ENCODE data around the gene FGD5.

GRCh38 chr3:14249037-14249447 lies 70.4 kb downstream of the LSM3 start:
- PRO-cap, result no peak

- PRO-cap, result no peak
Measured at GRCh38 chr3:14301513-14302020, 100.8 kb upstream of the SLC6A6 start.

GRCh38 chr3:14358379-14358962 lies 43.9 kb upstream of the SLC6A6 start:
- PRO-cap, result no peak

DNA sequence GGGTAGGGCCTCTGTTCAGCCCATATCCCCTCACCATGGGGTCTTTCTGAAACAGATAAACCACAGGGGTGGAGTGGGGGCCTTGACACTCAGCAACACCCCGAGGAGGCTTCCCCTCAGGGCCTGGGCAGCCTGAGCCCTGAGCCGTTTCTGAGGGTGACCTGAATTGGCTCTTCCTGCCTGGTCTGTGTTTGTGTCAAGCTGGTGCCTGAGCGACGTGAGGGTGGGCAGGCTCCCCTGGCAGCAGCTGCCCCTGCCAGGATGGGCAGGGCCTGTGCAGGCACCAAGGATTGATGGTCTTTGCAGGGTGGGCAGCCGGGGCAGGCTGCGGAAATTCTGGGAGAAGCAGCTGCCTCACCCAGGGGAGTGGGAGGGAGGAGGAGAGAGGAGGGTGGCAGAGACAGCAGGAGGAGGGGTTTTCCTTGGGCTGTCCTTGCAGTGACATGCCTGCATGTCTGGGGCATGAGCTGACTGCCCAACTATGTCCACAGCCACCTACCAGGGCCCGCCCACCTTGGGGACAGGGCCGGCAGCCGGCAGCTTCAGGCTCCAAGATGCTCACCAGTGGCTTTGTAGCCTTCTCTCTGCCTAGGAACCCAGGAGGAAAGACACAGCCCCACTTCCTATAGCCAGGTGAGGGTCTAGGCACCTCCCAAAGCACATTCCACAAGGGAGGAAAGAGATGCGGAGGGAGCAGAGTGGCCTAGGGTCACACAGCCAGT lies 27.9 kb upstream of the SLC6A6 start:
- PRO-cap, result no peak

GRCh38 chr3:14406696-14407069 lies 4.3 kb downstream of the SLC6A6 start:
- PRO-cap, result no peak

- PRO-cap, result no peak
Measured at GRCh38 chr3:14413486-14414055, 11.2 kb downstream of the SLC6A6 start.

- PRO-cap, result no peak
Measured at GRCh38 chr3:14421040-14421903, 18.9 kb downstream of the SLC6A6 start.

DNA sequence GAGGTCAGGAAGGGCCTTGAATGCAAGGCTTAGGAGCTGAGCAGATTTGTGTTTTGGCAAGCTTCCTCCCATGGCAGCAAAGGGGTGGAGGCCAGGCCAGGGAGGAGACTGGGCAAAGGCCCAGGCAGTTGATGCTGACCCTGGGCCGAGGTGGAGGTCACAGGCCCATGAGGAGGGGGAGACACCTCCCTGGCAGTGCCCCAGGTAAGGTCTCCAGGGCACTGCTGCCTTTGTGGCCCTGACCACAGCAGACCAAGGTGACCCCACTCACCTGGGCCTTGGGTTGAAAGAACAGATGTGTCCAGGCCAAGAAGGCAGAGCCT lies 1.5 kb downstream of the GRIP2 start:
- PRO-cap, result no peak

GRCh38 chr3:14818652-14819173 lies at the start of gene FGD5:
TSS of gene FGD5 (plus strand) at chr3:14818962.
- PRO-cap, result no peak

DNA sequence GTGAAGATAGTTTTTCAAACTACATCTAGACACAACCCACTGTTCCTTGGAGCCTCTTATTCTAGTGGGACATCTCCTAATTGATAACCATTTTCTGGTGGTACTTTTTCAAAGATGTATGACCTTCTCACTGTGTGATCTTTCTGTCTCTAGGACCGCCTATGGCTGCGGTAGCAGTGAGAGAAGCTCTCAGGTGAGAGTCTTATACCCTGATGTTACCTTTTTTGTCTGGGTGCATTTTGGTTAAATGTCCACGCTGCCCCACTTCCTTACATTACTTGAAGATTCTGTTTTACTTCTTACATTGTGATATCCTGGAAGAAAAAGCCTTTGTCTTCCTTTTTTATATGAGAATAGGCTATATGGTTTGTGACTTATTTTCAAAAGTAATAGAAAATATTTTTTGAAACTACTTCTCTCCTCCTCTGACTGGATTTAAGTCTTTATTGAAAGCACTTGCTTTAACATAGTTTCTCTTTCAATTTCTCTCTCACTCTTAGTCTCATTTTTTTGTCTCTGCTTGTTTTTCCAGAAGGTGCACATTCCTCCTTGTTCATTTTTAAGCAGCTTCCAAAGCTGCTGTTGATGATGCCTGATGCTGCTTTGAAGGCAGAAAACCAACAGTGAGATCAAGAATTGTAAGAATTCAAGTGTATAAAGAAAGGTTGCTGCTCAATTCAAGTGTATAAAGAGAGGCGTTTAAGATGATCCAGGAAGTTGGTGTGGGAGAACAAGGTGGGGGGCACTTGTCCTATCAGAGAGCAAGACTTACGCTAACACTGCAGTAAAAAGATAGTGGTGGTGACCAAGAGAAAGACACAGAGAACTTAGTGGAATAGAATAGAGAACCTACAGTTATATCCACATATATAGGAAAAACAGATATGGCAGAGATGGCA lies 11.9 kb downstream of the NR2C2 start:
- PRO-cap, result no peak

GRCh38 chr3:14989918-14990809 lies 42.8 kb downstream of the NR2C2 start:
- PRO-cap, result no peak

DNA sequence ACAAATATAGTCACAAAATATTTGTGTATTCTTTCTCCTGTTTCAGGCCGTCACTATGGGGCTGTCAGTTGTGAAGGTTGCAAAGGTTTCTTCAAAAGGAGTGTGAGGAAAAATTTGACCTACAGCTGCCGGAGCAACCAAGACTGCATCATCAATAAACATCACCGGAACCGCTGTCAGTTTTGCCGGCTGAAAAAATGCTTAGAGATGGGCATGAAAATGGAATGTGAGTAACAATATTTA lies 44.5 kb downstream of the MRPS25 start:
- PRO-cap, result no peak

- PRO-cap, result no peak
Measured at GRCh38 chr3:15077838-15078575, 12.9 kb upstream of the MRPS25 start.

DNA sequence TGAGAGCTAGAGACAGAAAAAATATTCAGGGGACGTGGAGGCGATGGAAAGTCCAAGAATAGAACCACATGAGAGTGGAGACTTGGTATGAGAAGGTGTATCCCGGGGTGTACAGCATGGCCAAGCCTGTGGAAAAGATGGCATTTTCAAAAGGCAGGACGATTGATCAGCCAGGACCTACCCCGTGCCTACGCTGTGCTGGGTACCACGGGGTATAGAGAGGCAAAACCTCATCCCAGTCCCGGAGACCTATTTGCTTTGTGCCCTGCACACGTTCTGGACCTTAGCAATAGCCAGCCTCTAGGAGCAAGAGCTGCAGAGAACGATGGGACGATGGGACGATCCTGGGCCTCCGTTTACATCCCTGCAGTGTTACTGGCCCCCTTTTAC lies 548 bp upstream of the RBSN start:
- PRO-cap, result no peak

GRCh38 chr3:15102884-15103371 lies 4.0 kb upstream of the RBSN start:
- PRO-cap, result no peak

DNA sequence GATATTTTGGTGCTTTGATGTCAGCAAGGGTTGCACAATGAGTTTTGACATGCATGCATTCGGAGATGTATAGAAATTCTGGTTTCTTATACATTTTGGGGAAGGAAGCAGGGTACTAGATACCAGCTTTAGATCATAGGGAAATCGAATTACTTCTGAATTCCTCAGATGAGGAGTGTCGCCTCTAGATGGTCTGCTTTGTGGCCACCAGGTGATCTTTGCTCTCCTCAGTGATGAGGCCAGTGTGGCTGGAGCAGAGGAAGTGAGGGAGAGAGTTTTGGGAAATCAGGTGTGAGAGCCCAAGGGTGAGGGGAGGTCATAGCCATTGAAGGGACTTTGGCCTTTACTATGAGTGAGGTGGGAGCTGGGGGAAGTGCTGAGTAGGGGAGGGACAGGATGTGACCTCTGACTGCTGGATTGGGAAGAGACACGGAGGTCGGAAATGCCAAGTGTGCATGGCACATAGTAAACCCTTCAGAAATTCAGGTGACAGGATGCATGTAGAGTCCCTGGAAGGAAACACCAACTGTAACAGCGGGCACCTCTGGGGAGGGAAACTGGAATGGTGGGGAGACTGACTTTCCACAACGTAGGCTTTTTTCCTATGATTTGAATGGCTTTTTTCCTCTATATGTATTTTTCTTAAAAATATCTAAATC lies 8.5 kb upstream of the RBSN start:
- PRO-cap, result no peak

- PRO-cap, result no peak
Measured at GRCh38 chr3:15186547-15186945, 19.5 kb upstream of the CAPN7 start.

DNA sequence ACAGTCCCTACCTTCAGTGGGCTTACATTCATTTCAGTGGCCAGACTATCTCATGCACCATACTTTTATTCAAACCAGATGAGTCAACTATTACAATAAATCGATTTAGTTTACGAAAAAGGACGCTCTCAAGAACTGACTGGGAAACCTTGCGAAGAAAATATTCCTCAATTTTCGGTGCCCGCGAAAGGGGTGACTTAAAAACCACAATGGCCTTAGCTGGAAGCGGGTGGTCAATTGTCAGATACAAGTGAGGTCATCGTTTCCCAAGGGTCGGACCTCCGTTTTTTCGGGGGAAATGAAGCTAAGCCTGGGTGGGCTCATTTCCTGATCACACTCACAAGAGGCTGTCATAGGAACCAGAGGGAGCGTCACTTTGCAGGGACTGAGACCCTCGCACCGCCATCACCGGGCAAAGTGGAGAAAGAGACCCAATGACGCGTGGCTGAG lies 542 bp downstream of the METTL6 start:
- PRO-cap, result no peak

DNA sequence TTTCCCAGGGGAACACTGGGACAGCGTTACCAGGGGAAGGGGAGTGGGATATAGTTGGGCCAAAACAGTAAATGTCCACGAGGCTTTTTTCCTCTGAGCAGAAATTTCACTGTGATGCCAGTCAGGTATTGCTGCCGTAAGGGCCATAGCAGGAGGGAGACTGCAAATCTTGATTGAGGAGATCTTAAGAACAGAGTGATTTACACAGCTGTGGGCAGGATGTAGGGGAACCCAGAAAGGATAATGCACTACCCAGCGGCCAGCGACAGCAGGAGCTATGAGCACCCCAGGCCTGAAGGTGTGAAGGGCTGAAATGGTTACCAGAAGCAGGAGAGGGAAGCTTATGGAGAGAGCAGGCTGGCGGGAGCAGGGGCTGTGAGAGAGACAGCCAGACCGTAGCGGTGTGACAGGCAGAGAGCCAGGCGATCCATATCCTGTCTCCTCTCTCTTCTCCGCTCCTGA lies 49.7 kb downstream of the BTD start:
- PRO-cap, result no peak

GRCh38 chr3:15652688-15653429 lies 51.3 kb downstream of the BTD start:
- PRO-cap, result no peak

Data from colonic mucosa (tissue), 1 donor.